Subcutaneous preadipocyte (primary cell): ENCODE results near the gene DUSP7.

DNA sequence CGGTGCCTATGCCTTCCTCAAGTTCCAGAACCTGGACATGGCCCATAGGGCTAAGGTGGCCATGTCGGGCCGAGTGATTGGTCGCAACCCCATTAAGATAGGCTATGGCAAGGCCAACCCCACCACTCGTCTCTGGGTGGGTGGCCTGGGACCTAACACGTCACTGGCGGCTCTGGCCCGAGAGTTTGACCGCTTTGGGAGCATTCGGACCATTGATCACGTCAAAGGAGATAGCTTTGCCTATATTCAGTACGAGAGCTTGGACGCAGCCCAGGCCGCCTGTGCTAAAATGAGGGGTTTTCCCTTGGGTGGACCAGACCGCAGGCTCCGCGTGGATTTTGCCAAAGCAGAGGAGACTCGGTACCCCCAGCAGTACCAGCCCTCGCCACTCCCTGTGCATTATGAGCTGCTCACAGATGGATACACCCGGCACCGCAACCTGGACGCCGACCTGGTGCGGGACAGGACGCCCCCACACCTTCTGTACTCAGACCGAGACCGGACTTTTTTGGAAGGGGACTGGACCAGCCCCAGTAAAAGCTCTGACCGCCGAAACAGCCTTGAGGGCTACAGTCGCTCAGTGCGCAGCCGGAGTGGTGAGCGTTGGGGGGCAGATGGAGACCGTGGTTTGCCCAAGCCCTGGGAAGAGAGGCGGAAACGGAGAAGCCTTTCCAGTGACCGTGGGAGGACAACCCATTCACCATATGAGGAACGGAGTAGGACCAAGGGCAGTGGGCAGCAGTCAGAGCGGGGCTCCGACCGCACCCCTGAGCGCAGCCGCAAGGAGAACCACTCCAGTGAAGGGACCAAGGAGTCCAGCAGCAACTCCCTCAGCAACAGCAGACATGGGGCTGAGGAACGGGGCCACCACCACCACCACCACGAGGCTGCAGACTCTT is 1.7 kb downstream of the RBM15B start:
- CAGE, long polyA plus RNA: no peak

DNA sequence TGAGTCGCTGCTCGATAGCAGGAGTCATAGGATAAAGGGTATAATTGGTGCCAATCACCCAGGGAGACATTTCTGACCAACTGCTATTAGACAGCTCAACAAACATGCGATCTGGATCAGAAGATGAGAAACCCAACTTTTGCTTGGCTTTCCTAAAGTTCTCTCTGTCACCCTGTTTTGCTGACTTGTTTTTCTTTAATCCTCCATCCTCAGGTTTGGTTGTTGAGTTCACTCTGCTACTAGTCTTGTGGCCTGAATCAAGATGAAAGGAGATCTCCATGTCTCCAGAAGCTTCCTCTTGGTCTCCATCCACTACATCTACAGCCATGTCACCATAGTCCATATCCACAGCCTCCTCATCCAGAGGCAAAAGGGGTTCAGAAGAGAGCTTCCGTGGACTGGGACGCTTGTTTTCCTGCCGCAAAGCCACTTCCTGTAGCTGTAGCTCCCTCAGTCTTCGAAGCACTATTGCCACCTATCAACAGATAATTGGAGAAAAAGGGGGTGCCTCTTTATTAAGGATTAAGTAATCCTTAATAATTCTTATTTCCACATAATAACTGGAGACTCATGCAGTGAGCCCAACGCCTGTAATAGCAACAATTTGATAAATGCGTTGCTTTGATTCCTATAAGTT is 50.5 kb downstream of the RBM15B start:
- CAGE, long polyA plus RNA: no peak

- CAGE, long polyA plus RNA: no peak
Measured at GRCh38 chr3:51539750-51540126, 1.2 kb downstream of the RAD54L2 start.

DNA sequence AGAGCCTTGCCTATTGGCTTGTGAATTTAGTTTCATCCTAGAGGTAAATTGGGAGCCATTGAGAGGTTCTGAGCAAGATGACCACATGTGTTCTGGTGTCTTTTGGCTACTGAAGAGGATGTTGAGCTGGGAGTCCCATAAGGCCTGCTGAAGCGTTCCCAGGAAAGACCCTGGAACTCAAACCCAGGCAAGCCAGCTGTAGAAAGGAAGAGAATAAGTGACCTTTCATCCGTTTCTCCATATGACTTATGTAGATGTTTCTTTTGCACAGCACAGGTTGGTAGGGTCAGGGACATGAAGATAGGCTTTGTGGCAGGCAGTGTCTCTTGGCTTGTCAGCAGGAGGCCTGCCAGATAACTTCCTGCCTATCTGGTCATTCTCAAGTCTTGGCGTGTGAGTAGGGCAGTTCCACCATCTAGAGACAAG is 10.8 kb downstream of the TEX264 start:
- CAGE, long polyA plus RNA: no peak

- CAGE, long polyA plus RNA: no peak
Measured at GRCh38 chr3:51942439-51943533, 623 bp downstream of the PARP3 start.

GRCh38 chr3:52022403-52023315 is 27.0 kb upstream of the RPL29 start:
- CAGE, long polyA plus RNA: no peak

- CAGE, long polyA plus RNA: no peak
Measured at GRCh38 chr3:52039785-52040333, 16.5 kb downstream of the DUSP7 start.

GRCh38 chr3:52052610-52053518 is 3.5 kb downstream of the DUSP7 start:
- CAGE, long polyA plus RNA: no peak

GRCh38 chr3:52056270-52056784 is at the start of gene DUSP7:
Gene DUSP7, minus strand, starts transcription at chr3:52056571.
- CAGE, long polyA plus RNA: no peak

GRCh38 chr3:52056909-52058107 is 937 bp upstream of the DUSP7 start:
- CAGE, long polyA plus RNA: no peak

DNA sequence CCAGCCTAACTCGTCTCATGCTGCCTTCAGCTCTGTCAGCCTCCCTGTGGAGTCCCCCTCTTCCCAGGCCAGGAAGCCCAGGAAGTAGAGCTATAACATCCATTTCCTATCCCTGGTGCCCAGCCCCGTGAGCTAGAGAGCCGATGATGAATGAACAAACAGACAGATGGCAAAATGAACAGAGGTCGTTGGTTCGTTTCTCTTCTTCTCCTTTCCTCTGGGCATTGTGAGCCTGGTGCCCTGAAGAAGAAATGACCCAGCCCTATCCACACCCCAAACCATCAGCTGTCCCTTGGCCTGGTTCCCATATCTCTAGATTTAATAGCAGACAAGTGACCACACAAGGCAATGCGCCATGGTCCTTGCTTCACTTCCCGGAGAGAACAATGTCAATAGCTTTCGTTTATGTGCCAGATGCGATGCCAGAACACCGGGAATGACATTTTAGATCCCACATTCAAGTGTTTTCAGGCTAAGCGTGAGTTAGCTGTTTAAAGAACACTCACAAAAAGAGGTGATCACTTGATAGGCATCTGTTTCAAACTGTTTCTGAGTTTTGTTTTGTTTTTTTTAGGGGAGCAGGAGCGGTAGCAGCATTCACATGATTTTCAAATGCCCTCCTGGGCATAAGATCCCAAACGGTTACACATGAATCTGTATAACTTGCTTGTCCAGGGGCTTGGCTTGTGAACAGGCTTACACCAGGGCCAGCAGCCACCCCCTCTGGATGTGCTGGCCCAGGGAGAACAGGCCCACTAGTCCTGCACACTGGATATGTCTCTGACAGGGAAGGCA is 17.7 kb downstream of the POC1A start:
- CAGE, long polyA plus RNA: no peak

DNA sequence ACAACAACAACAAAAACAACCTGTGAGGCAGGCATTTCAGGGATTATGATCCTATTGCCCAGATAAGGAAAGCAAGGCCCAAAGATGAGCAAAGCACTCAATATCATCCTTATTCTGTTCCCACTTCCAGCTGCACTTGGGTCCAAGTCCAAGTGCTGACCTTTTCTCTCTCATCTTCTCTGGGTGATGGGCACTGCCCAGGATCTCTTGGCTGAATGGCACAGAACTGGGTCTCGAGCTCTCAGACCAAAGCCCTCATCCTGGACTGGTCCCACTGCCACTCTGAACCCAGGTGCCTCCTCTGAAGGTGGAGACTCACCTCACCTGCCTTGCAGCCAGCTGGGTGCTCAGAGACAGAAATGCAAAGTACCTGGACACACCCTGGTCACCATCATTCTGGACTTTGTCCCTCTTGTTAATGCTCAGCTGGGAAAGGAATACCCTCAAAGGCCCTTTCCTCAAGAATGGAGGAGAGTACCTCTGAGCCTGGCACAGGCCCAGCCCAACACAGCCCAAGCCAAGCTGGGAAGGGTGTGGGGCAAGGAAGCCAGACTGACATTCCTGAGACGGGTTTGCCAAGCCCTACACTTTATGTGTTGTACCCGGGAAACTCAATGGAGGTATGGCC is 1.1 kb upstream of the ALAS1 start:
- CAGE, long polyA plus RNA: no peak

- CAGE, long polyA plus RNA: no peak
Measured at GRCh38 chr3:52237484-52238124, 1.4 kb downstream of the TWF2 start.

GRCh38 chr3:52271090-52271817 is 7.2 kb downstream of the WDR82 start:
- CAGE, long polyA plus RNA: no peak

DNA sequence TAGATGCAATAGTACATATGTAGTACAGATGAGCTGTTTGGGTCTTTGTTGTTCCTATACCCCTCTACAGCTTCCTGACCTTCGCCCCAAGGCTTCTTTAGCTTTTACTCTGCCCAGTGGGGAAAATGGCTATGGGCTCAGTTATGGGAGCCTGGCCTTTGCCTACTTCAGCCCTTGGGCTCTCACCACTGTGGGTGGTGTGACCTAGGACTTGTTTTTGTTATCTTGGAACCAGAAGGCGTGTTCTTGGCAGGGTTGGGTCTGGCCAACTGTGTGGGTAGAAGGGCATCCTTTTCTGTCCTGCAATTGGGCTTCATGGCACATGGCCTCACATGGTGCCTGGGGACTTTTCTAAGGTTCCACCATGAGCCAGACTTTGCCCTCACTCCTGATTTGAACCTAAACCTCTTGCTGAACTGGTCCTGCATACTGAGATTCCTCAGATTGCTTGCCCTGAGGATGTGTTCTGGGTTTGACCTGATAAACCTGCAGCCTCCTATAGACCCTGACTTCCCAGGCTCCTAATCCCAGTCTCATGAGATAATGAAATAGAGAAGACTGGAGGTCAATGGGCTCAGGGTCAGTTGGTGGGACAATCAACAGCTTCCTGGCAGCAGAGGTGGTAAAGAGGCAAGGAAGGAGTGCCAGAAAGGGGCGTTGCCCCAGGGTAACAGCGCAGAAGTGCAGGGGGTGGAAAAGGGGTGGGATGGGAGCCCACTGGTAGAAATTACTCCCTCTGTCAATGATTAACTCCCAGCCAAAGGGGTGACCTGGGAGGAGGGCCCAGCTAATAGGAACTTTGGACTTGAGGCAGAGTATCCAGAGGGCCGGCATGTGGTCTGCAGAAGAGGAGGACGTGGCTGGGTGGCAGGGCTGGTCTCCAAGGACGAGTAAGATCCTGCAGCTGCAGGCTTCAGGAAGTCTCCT is 1.9 kb downstream of the GLYCTK start:
- CAGE, long polyA plus RNA: no peak

DNA sequence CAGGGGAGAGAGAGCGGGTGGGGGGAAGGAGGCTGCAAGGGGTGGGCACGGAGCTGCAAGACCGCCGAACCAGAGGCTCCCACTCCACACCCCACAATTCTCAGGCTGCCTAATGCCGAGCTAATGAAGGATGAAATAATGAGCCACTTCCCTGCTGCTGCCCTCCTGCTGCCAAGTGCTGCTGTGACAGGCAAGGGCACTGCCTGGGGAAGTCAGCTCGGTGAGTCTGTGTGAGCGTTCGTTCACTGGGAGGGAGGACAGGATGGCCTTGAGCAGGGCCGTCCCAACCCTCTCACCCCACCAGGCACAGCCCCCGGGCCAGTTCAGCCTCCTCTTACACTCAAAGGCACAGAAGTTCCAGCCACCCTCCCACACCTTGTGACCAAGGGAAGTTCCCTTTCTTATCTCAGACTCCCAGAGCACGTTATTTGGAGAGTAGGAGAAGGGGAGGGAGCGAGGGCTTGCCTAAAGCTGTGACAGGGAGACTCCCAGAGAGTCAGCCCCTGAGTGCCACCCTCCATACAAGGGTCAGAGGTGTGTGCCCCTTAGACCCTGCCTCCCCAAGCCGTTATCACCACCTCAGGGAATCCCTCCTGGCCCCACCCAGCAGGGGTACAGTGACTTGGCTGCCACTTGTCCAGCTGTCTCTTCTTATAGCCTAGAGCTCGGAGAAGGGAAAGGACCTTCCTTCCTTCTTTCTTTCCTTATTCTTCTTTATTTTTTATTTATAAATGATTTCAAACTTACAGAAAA is 12.5 kb downstream of the GLYCTK start:
- CAGE, long polyA plus RNA: no peak

GRCh38 chr3:52449874-52450462 is 3.9 kb downstream of the TNNC1 start:
- CAGE, long polyA plus RNA: no peak

DNA sequence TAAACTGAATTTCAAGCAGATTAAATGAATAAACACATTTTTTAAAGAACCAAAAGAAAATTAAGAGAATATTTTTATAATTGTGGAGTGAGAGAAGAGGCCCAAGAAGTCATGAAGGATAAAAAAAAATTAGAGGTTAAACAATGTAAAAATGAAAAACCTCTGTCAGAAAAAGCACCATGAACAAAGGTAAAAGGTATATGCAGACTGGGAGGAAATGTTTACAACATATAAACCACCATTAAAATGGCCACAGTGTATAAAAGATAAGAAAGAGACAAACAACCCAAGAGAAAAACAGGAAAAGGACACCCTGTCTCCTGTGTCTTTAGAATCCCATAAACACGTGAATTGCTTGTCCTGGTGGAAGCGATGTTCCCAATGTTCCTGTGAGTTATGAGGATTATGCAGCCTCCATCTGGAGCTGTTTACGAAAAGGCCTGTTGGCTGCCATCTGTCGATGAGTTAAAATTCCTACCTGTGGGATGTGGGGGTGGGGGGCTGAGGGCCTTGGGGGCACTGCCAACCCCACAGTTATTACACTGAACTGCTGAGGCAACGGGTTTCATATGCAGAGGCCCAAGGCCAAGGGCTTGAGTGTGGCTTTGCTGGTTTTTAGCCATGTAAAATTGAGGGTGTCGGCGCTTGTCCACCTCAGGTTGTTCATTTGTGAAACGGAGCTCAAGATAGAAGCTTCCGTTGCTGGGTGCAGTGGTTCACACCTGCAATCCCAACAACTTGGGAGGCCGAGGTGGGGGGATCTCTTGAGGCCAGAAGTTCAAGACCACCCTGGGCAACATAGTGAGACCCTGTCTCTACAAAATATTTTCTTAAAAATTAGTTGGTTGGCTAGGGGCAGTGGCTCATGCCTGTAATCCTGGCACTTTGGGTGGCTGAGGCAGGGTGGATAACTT is 13.6 kb downstream of the NISCH start:
- CAGE, long polyA plus RNA: no peak

DNA sequence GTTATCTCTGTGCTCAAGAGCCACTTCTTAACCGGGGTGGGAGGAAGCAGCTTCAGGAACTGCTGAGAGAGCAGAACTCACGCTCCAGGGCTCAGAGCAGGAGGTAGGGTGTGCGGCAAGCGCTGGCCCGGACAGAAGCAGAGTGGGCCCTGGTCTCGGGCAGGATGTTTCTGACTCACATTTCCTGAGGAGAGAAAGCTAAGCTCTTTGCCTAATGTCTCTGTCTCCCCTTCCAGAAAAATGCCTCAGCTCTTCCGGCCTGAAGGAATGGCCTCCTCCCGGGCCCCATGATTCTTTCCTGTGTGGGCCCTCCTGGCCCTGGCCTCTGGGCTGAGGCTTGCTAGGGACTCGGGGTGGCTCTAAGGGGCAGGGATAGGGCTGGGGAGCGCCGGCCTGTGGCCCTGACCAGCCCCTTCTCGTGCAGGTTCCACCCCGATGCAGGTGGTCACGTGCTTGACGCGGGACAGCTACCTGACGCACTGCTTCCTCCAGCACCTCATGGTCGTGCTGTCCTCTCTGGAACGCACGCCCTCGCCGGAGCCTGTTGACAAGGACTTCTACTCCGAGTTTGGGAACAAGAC is 4.1 kb upstream of the STAB1 start:
- CAGE, long polyA plus RNA: no peak

GRCh38 chr3:52501385-52501767 is 6.2 kb downstream of the STAB1 start:
- CAGE, long polyA plus RNA: no peak